ENCODE data around the genes PRR19, LYPD3, ZNF234 and ZNF112.

DNA sequence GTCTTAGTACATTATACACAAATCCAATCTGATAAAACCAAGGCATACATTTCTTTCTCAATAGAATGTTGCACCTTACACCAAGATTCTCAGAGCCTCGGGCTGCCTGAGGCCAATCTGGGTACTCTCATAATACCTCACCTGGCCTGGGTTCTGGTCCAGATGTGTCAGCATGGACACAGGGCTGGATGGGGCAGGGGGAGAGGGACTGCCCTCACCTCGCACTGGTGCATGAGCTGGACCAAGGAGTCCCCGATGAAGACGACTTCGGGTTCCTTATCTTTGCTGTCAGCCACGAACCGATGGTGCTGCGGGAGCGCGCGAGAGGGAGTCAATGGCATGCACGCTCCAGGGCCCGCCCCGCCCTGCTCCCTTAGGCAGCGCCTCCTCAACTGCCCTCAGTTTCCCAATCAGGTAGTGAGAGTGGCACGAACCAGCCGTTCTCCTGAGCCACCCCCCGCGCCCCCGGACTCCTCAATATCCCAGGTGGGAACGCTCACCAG is at the start of gene PRR19:
TSS of gene PRR19 (plus strand) at position 401 of the 503 bp plus-strand sequence.
- PRO-cap, result unidirectional peak, plus-strand start at position 401 of the sequence
- RAMPAGE, long total RNA, 2 experiments, result no peak in any of the 2 experiments

DNA sequence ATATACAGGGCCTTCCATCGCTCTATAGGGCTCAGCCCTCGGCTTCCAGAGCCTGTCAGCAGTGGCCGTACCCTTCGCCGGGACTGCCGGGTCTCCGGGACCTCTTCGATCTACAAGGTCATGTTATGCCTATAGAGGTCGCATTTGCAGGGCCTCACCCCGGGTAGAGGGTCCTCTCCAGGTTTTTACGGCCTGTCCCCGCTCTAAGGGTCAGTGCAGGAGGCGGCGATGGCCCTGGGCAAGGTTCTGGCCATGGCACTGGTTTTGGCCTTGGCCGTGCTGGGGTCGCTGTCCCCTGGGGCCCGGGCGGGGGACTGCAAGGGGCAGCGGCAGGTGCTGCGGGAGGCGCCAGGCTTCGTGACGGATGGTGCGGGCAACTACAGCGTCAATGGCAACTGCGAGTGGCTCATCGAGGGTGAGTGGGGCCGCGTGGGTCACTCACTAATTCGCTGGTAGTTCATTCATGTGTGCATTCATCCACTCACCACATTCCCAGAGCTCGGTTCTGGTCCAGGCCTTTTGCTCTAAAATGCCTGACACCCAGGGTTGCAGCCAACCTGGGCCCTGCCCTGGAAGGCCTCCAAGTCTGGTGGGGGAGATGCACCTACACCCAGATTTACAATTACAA is 695 bp downstream of the MEGF8 start:
- PRO-cap, result no peak
- RAMPAGE, long total RNA, 2 experiments, result no peak in any of the 2 experiments

DNA sequence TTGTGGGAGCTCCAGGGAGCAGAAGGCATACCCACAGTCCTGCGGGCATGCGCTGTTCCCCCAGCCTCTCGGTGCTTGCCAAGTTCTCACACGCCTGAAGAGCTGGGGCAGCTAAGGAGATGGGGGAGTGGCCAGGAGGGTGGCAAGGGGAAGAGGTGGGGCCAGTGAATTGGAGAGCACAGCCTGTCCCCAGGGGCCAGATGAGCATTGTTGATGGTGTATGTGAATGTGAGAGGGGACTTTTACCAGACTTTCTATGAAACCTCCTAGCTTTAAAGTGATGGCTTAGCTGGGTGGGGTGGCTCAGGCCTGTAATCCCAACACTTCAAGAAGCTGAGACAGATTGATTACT is 24.9 kb downstream of the CNFN start:
- PRO-cap, result no peak
- RAMPAGE, long total RNA, 2 experiments, result no peak in any of the 2 experiments

DNA sequence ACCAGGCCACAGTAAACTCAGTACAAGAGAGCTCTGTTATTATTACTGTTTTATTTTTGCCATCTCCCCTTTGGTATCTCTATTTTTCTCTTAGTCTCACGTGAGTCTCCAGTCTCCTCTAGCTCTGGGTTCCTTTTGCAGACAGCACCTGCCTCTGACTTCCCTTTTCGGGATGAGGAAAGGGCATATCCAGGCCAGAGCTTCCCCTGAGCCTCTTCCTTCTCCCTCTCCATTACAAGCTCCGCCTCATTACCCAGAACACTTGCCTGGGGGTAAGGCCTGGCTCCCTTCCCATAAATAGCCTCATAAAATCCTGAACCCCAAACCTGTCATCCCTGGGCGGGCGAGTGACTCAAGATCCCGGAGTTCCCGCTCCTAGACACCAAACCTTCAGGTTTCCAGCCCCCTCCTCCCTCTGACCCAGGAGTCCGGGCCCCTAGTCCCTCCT is 6.2 kb upstream of the CNFN start:
- PRO-cap, result bidirectional peak, plus-strand start at position 332 of the sequence, minus-strand start at position 230 of the sequence
- RAMPAGE, long total RNA, 2 experiments, result no peak in any of the 2 experiments

DNA sequence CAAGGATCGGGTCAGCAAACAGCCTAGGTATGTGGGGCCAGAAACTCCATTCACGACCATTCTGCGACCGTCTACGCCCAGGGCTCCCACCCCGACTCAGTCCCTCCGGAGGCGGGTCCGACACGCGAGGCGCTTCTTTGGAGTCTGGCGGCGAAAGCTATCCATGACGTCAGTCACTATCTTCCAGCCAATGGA is 6.6 kb upstream of the CNFN start:
- PRO-cap, result bidirectional peak, plus-strand start outside the sequence, minus-strand start at position 98 of the sequence
- RAMPAGE, long total RNA, 2 experiments, result no peak in any of the 2 experiments

- PRO-cap, result no peak
- RAMPAGE, long total RNA, 2 experiments, result start-site peak on the minus strand in 1 of 2 experiments, at chr19:43465602-43465697 at its widest, 21 reads per replicate
Observed at GRCh38 chr19:43465353-43466001, at the start of gene LYPD3. LYPD3 (minus strand) TSS chr19:43465608.

GRCh38 chr19:43469089-43469606 is 3.7 kb upstream of the LYPD3 start:
- PRO-cap, result no peak
- RAMPAGE, long total RNA, 2 experiments, result no peak in any of the 2 experiments

- PRO-cap, result no peak
- RAMPAGE, long total RNA, 2 experiments, result start-site peak on the minus strand in 1 of 2 experiments, at chr19:43553401-43553533 at its widest, 19 reads per replicate
Observed at GRCh38 chr19:43553275-43553745, 20.3 kb downstream of the ZNF575 start.

GRCh38 chr19:43574811-43575369 is 437 bp downstream of the XRCC1 start:
- PRO-cap, result no peak
- RAMPAGE, long total RNA, 2 experiments, result no peak in any of the 2 experiments

DNA sequence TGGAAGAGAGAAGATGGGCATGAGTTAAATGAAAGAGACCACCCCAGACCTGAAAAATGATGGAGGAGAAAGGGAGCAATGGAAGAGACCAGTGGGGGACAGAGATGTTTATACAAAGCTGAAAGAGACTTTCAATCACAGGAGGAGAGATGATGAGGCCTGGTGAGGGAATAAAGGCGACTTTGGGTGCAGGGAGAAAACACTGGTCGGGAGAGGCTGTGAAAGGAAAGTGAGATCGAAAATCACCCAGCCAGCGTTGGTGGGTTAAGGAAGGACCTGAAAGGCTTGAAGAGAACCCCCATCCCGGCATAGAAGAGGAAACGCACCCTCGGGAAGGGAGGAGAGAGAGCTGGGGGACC is 4.3 kb downstream of the PINLYP start:
- PRO-cap, result no peak
- RAMPAGE, long total RNA, 2 experiments, result no peak in any of the 2 experiments

DNA sequence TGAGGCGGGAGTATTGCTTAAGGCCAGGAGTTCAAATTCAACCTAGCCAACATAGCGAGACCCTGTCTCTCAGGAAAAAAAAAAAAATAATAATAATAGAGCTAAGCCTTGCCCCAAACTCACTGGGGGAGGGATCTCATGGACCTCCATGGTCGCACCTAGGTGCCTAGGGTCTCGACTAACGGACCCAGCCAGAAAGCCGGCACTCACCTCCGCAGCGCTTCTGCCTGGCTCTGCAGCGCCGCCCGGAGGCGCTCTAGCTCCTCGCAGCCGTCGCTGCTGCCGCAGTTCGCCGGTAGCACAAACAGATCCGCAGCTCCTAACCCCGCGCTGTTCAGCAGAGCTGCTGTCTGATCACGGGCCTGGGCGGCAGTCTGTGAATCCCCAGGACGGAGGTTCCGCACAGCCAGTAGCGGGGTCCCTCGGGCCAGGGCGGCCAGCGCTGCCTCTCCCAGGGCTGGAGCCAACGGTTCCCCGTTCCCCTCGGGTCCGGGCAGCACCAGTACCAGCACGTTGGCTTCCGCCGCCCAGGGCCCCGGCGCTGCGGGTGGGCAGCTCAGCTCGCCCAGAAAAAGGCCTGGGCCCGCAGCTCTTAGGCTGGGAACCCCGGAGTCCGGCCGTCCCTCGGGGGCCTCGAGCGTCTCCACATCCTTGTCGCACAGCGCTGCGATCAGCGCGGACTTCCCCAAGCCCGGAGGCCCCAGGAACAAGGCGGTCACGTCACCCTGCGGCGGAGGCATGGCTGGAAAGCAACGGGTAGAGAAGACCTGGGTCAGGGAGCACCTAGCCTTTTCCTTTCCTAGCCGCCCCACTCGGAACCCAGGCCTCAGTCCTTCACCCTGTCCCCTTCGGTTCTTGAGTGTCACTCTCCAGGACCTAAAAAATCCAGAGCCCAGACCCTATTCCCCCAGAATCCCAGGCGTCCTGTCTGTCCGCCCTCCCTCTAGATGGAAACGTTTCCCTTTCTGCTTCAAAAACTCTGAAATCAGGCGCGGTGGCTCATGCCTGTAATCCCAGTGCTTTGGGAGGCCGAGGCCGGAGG is 1.0 kb downstream of the IRGQ start:
- PRO-cap, result unidirectional peak, plus-strand start at position 303 of the sequence; unidirectional peak, plus-strand start at position 739 of the sequence
- RAMPAGE, long total RNA, 2 experiments, result no peak in any of the 2 experiments

GRCh38 chr19:43607412-43608184 is 4.3 kb upstream of the SRRM5 start:
- PRO-cap, result no peak
- RAMPAGE, long total RNA, 2 experiments, result no peak in any of the 2 experiments

DNA sequence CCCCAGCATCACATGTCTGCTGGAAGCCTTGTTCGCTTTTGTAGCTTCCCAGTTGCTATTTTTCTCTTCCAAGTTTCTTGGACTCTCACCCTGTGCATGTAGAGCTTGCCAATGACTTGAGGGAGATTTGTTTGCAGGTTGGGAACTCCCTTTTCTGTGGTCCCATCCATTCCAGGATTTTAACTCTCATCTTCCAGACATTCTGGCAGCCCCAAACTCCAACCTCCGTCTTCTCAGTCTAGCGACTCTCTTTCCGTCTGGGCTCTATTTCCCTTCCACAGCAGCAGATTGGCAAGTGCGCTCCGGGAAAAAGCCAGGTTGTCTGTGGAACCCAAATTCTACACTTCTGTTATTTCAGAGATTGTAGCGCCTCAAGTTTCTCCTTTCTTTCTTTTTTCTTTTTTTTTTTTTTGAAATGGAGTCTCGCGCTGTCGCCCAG is 8.9 kb downstream of the PLAUR start:
- PRO-cap, result no peak
- RAMPAGE, long total RNA, 2 experiments, result no peak in any of the 2 experiments

DNA sequence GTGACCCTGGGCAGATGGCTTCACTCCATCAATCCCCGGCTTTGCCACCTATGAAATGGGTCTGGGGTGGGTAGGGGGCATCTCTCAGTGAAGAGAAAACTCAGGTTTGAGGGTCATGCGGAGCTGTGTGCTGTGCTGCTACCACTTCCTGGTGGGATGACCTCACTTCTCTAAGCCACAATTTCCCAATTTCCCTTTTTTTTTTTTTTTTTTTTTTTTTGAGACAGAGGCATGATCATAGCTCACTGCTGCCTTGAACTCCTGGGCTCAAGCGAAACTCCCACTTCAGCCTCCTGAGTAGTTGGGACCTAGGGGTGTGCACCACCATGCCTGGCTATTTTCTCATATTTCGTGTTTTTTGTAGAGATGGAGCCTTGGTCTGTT is 4.7 kb upstream of the PLAUR start:
- PRO-cap, result no peak
- RAMPAGE, long total RNA, 2 experiments, result no peak in any of the 2 experiments

GRCh38 chr19:43779093-43779751 is 1.6 kb downstream of the KCNN4 start:
- PRO-cap, result bidirectional peak, plus-strand start at chr19:43779366, minus-strand start at chr19:43779249
- RAMPAGE, long total RNA, 2 experiments, result no peak in any of the 2 experiments

DNA sequence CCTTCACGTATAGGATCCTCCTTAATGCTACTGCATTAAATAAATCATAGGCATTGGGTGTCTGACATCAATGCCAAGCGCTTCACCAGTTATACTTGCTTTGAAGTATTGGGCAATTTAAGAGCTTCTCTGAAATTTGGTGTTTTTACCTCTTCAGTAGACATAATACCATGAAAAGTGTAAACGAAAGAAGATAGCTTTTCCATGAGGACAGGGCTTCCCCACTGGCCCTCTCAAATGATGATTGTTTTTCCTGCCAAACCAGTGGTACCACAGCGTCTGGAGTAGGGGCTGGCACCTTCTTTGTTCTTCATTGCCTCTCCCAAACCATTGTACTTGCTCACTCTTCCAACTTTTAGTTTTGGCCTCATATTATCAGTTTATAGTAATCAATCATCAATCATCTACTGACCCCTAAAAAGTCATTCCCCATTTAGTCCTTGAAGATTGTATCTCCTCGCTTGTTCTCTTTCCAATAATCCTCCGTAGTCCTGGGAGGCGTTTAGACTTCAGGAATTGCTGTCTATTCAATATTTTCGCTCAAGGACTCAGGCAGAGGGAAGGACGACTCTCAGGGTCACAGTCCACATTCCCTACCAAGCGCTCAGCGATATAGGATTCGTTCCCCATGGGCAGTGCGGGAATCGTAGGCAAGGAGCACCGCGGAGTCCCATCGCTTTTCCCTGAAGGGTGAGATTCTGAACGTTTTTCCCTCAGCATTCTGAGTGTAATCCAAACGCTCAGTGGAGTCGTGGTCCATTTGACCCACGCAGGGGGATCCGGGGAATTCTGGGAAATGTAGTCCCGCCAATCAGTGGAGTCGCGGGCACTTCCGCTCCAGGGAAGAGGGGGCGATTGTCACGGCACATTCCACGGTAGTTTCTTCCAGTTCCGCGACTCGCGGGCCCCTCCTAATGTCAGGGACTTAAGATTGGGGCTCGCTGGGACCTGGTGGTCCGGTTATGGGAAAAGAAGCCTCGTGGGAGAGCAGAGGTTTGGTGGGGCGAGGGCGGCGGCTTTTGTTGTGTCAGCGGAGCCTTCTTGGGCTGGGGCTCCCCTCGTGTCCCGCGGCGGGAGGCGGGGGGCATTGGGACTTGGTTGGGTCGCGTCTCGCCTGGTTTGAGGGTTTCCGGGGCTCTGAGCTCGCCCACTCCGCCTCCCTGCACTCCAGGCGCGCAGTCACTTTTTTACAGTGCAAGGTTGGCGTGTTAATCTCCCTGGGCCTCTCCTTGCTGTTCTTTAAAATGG is at the start of gene ZNF234:
TSS of gene ZNF234 (plus strand) at position 814 of the 1,248 bp plus-strand sequence.
- PRO-cap, result bidirectional peak, plus-strand start at position 814 of the sequence, minus-strand start at position 758 of the sequence
- RAMPAGE, long total RNA, 2 experiments, result start-site peak on the plus strand in 1 of 2 experiments, centred at position 843 of the sequence, 38 reads per replicate

DNA sequence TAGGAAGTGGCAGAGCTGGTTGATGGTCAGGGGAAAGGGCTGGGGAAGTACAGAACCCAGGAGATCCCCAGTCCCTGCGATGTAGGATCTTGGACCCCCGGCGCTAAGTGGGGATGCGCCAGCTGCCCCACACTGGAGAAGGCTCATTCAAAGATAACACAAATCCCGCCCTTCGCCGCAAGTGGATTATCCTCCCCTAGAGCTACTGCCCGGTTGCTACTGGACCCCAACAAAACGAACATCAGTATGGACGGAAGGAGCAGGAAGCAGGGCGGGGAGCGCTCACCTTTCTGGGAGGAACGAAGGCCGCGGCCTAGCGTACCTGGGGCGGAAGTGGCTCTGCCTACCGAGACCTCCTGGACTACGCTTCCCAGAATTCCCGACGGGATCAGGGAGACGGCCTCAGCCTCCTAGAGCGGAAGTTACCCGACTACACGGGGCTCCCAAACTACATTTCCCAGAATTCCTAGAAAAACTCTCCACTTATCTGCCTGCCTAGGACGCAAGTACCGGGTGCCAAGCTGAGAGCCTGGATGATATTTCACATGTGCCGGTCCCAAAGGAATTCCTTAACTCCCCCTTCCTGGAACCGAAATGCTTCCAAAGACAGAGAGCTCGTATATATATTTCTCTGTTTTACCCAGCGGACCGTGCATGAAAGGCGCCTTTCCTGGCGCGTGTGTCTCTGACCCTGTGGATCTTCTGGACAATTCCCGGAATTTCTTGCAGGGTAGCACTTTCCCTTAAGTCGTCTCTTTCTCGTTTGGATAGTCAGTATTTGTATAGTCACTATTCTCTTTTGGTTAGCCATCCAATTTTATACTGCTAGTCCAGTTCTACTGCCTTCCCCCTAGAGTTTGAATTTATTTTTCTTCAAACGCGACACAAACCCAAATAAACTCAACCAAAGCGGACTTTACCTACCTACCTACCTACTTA is at the start of gene ZNF112:
TSS of gene ZNF112 (minus strand) at position 341 of the 939 bp plus-strand sequence.
- PRO-cap, result bidirectional peak, plus-strand start at position 482 of the sequence, minus-strand start at position 341 of the sequence
- RAMPAGE, long total RNA, 2 experiments, result start-site peak on the minus strand in 2 of 2 experiments, centred at positions 328 to 336 of the sequence, 64 to 151 reads per replicate

DNA sequence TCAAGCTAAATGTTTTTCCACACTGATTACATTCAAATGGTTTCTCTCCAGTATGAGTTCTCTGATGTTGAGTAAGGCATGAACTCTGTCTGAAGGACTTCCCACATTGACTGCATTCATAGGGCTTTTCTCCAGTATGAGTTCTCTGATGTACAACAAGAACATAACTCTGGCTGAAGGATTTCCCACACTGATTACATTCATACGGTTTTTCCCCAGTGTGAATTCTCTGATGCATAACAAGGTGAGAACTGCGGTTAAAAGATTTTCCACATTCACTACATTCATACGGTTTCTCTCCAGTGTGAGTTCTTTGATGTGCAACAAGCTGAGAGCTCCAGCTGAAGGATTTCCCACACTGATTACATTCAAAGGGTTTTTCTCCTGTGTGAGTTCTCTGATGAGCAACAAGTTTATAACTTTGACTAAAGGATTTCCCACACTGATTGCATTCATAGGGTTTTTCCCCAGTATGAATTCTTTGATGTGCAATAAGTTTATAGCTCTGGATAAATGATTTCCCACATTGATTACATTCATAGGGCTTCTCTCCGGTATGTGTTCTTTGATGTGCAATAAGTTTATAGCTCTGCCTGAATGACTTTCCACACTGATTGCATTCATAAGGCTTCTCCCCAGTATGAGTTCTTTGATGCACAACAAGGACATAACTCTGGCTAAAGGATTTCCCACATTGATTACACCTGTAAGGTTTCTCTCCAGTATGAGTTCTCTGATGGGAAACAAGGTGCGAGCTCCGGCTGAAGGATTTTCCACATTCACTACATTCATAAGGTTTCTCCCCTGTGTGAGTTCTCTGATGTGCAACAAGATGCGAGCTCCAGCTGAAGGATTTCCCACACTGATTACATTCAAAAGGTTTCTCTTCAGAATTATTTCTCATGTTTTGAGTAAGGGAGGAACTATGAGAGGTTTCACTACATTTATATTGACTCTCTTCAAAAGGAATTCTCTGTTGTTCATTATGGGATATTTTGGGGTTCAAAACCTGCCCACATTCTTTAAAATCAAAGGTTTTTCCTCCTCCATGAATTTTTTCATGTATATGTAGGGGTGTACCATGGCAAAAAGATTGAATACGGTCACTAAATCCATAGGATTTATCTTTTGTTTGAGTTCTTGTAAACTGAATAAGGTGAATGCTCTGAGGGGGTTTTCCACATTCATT is 23.4 kb downstream of the ZNF180 start:
- PRO-cap, result no peak
- RAMPAGE, long total RNA, 2 experiments, result no peak in any of the 2 experiments

GRCh38 chr19:44562679-44563106 is 33.2 kb upstream of the CEACAM20 start:
- PRO-cap, result no peak
- RAMPAGE, long total RNA, 2 experiments, result no peak in any of the 2 experiments

DNA sequence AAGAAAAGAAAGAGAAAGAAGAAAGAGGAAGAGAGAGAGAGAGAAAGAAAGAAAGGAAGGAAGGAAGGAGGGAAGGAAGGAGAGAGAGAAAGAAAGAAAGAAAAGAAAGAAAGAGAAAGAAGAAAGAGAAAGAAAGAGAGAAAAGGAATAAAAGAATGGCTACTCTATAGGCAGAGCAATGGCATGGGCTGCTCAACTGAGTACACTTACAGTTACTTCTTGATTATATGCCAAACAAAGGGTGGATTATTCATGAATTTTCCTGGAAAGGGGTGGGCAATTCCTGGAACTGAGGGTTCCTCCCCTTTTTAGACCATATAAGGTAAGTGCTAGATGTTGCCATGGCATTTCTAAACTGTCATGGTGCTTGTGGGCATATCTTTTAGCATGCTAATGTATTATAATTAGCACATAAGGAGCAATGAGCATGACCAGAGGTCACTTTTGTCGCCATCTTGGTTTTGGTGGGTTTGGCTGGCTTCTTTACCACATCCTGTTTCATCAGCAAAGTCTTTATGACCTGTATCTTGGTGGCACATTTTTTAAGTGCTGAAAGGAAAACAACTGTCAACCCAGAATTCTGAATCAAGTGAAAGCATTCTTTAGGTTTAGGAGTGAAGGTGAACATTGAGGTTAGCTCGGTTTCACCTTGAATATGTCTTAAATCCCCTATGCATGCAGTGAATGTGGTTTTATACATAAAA is 25.6 kb upstream of the IGSF23 start:
- PRO-cap, result no peak
- RAMPAGE, long total RNA, 2 experiments, result no peak in any of the 2 experiments

Measured in prostate gland (tissue), 2 donors.